Measurements from ENCODE around the genes CDK16, ELK1, ZNF182, SSX3 and PCSK1N.

DNA sequence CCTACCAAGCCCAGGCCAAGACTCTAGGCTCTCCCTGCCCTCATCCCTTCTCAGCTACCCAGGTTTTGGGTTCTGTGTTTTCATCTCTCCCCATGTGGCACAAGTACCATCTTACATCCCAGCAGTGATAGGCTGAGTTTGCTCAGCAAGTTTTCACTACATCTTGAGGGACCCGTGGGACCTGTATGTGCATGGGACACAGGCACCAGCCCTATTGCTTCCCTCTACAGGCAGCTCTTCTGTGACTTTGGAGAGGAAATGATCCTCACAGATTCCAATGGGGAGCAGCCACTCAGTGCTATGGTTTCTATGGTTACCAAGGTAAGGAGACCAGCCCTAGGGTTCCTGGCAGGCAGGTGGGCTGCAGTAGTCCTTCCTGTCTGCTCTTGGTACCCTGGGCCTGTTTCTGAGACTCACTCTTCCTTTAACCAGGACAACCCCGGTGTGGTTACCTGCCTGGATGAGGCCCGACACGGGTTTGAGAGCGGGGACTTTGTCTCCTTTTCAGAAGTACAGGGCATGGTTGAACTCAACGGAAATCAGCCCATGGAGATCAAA, 7.5 kb downstream of the UBA1 start:
- PRO-cap = no peak
- RAMPAGE, long total RNA, 2 experiments = no peak in any of the 2 experiments

DNA sequence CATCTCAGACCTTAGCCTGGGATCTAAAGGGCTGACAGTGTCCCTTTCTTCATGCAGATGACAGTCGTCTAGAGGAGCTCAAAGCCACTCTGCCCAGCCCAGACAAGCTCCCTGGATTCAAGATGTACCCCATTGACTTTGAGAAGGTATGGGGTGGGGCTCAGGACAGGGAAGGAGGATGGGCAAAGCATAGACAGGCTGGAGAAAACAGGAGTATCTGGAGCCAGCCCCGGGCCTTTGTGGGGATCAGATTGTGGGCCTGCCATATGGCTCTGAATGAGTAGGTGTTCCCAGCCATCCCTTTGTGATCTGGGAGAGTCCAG, 6.2 kb upstream of the CDK16 start:
- PRO-cap = no peak
- RAMPAGE, long total RNA, 2 experiments = no peak in any of the 2 experiments

GRCh38 chrX:47218002-47218846, at the start of gene CDK16:
CDK16 (plus strand) TSS chrX:47218681.
- PRO-cap = bidirectional peak, plus-strand start at chrX:47218052, minus-strand start at chrX:47217792; bidirectional peak, plus-strand start at chrX:47218242, minus-strand start at chrX:47218105; bidirectional peak, plus-strand start at chrX:47218712, minus-strand start at chrX:47218680
- RAMPAGE, long total RNA, 2 experiments = start-site peak on the plus strand in 1 of 2 experiments, at chrX:47218189-47218270 at its widest, 31 reads per replicate

- PRO-cap = no peak
- RAMPAGE, long total RNA, 2 experiments = no peak in any of the 2 experiments
Measured at GRCh38 chrX:47220156-47221097, 1.9 kb downstream of the CDK16 start.

GRCh38 chrX:47247614-47248456, 15.0 kb downstream of the USP11 start:
- PRO-cap = no peak
- RAMPAGE, long total RNA, 2 experiments = no peak in any of the 2 experiments

- PRO-cap = no peak
- RAMPAGE, long total RNA, 2 experiments = no peak in any of the 2 experiments
Measured at GRCh38 chrX:47321962-47322505, 48.3 kb upstream of the ZNF157 start.

DNA sequence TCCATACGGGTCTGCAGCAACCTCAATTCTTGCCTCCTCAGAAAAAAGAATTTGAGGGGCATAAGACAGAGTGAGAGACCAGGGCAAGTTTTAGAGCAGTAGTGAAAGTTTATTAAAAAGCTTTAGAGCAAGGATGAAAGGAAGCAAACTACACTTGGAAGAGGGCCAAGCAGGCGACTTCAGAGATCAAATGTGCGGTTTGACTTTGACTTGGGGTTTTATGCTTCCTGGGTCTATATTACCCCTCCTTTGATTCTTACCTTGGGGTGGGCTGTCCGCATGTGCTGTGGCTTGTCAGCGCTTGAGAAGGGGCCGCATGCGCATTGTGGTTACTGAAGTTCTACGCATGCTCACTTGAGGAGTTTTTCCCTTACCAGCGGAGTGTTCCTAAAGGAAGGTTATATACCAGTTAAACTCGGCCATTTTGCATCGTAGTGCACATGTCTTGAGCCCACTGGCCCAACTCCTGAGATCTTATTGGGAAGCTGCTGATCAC, 9.8 kb downstream of the ZNF157 start:
- PRO-cap = no peak
- RAMPAGE, long total RNA, 2 experiments = no peak in any of the 2 experiments

- PRO-cap = bidirectional peak, plus-strand start at chrX:47523581, minus-strand start at chrX:47523506
- RAMPAGE, long total RNA, 2 experiments = no peak in any of the 2 experiments
Measured at GRCh38 chrX:47523366-47523897, 37.6 kb upstream of the ARAF start.

- PRO-cap = no peak
- RAMPAGE, long total RNA, 2 experiments = no peak in any of the 2 experiments
Measured at GRCh38 chrX:47554855-47555067, 6.2 kb upstream of the ARAF start.

- PRO-cap = unidirectional peak, plus-strand start at chrX:47556356
- RAMPAGE, long total RNA, 2 experiments = no peak in any of the 2 experiments
Measured at GRCh38 chrX:47555783-47556934, 4.8 kb upstream of the ARAF start.

GRCh38 chrX:47573652-47574526, 8.3 kb upstream of the TIMP1 start:
- PRO-cap = bidirectional peak, plus-strand start at chrX:47573702, minus-strand start at chrX:47573469; bidirectional peak, plus-strand start at chrX:47574250, minus-strand start at chrX:47574125
- RAMPAGE, long total RNA, 2 experiments = no peak in any of the 2 experiments

DNA sequence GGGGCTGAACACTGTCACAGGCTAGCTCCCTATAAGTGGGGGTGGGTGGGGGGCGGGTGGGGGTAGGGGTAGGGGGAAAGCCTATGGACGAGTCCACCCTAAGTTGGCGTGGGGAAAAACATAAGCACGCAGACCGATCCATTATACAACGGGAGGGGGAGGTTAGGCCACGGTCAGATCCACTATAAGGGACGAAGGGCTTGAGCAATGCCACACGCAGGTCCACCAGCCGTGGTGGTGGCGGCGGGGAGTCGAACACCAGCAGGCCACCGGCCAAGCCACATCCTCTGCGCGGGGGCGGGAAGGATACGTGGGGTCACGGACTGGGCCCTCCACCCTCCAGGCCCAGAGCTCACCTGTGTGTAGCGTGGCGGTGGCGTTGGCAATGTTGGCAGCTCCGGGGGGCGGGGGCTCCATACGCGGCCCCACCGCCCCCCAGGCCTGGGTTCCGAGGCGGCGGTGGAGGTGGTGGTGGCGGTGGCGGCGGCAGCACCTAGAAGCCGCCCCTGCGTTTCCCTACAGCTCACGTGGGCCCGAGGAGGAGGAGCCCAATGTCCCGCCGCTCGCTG, at the start of gene ELK1:
Gene ELK1 (minus strand): TSS at position 497 of the 569 bp plus-strand sequence.
- PRO-cap = bidirectional peak, plus-strand start at position 213 of the sequence, minus-strand start at position 236 of the sequence; unidirectional peak, minus-strand start at position 518 of the sequence
- RAMPAGE, long total RNA, 2 experiments = start-site peak on the minus strand in 2 of 2 experiments, centred at positions 494 to 495 of the sequence, 128 to 237 reads per replicate

DNA sequence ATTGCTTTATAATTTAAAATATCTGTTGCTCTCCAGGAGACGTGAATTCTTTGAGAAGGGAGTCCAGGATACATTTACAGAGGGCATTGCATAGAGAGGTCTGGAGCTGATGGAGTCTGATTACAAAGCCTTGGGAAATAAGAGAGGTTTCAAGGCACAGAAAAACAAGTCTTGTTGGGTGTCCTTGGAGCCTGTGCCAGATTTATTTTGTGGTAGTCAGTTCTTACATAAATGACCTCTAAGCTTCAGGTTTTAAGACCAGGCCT, 48.4 kb upstream of the UXT start:
- PRO-cap = no peak
- RAMPAGE, long total RNA, 2 experiments = no peak in any of the 2 experiments

DNA sequence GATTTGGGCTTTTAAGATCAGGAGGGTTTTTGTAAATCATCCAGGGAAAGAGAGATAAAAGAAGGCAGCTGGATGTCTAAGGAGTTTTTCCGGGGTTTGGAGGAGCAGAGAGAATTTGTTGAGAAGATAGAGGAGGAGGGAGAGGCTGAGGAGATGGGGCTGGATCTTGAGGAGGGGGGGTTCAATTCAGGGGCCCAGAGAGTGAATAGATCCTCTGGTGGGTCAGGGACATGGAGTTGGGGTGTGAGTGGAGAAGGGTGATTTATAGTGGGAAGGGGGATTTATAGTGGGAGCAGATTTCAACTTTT, 48.7 kb upstream of the UXT start:
- PRO-cap = no peak
- RAMPAGE, long total RNA, 2 experiments = no peak in any of the 2 experiments

- PRO-cap = bidirectional peak, plus-strand start at chrX:48004137, minus-strand start at chrX:48003986
- RAMPAGE, long total RNA, 2 experiments = start-site peak on the minus strand in 1 of 2 experiments, at chrX:48003930-48004046 at its widest, 33 reads per replicate
Measured at GRCh38 chrX:48003210-48004519, at the start of gene ZNF182. ZNF182 (minus strand) TSS chrX:48003989.

DNA sequence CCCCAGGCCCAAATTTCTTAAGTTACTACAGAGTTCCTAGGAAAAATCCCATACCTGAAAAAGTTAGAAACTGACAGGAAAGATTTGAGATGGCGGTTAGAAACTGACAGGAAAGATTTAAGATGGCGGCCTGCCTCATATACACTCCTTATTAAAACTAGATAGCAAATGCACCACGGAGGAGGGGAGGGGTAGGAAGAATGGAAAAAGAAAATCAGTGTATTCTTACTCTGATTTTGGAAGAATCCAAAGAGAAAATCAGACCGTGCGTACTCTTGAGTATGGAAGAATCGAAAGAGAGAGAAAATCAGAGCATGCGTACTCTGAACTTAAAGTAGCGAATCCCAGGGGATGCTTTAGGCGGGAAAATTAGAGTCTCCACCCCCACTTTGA, at the start of gene SSX3:
Gene SSX3 (minus strand): TSS at position 299 of the 393 bp plus-strand sequence.
- PRO-cap = no peak
- RAMPAGE, long total RNA, 2 experiments = no peak in any of the 2 experiments

- PRO-cap = no peak
- RAMPAGE, long total RNA, 2 experiments = no peak in any of the 2 experiments
Measured at GRCh38 chrX:48477078-48477497, 1.1 kb downstream of the FTSJ1 start.

DNA sequence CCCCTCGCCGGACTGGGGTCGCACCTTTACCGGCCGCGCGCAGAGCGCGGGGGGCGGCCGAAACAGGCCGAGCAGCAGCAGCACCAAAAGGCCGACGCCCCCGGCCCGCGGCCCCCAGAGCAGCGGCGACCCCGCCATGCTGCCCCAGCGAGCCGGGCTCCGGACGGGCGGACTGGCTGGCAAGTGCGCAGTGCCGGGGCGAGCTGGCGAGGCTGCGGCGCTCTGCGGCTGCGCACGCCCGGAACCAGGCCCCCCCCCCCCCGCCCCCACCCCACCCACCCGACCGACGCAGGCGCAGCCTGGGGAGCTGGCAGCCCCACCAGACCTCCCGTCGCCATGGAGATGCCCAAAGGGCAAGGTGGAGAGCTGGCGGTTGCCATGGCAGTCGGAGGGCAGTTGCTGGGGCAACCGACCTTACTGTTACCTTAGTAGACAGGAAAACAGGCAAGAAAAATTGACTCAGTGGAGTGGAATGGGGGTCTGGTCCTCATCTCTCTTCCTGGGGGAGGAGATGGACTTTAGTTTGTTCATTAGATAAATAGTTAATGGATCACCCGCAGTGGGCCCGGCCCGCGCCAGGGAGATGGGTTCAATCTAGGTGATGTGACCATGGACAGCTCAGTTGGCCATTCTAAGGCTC, at the start of gene PCSK1N:
Gene PCSK1N (minus strand): TSS at position 216 of the 640 bp plus-strand sequence.
- PRO-cap = no peak
- RAMPAGE, long total RNA, 2 experiments = no peak in any of the 2 experiments

DNA sequence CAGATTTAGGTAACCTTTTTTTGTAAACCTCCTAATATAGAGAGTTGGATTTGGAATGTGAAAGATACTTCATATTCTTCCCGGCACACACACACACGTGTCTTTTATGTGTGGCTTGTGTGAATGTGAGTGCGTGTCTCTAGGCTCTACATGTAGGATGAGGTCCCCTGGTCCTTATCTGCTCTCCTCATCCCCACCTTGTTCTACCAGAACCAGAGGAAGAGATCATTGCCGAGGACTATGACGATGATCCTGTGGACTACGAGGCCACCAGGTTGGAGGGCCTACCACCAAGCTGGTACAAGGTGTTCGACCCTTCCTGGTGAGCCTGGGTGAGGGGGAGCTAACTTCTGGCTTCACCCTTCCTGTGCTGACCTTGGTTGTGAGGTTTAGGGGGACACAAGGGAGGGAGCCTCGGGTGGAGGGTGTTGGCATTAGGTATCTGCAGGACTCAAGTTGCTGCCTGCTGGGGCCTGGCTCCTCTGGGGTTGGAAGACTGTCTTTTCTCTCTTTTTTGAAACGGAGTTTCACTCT, 3.3 kb downstream of the PQBP1 start:
- PRO-cap = no peak
- RAMPAGE, long total RNA, 2 experiments = no peak in any of the 2 experiments

DNA sequence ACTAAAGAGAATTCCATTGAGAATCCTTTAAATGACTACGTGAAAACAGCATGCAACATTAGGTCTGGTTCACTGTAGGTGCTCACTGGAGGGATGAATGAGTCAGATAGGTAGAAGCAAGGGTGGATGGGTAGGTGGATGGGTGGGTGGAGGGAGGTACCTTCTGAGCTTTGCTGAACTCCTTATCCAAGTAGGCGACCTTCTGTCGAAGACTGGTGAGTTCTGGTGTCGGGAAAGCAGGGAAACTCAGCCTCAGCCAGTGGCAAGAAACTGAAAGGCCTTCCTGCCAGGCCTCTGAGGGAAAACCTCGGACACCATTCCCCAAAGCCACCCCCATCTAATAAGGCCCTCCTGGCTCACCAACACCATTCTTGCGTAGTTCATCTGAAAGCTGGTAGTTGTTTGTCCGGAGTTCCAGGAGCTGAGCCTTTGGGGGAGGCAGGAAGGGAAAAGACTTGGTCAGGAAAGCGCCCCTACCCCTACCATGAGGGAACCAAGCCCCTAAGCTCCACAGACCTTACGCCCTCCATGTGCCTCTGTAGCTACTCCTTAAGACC, 2.9 kb downstream of the GRIPAP1 start:
- PRO-cap = no peak
- RAMPAGE, long total RNA, 2 experiments = no peak in any of the 2 experiments

All from right atrium auricular region (tissue), 2 donors.